Heart (tissue), 3 donors: ENCODE results near the gene TMOD3.

DNA sequence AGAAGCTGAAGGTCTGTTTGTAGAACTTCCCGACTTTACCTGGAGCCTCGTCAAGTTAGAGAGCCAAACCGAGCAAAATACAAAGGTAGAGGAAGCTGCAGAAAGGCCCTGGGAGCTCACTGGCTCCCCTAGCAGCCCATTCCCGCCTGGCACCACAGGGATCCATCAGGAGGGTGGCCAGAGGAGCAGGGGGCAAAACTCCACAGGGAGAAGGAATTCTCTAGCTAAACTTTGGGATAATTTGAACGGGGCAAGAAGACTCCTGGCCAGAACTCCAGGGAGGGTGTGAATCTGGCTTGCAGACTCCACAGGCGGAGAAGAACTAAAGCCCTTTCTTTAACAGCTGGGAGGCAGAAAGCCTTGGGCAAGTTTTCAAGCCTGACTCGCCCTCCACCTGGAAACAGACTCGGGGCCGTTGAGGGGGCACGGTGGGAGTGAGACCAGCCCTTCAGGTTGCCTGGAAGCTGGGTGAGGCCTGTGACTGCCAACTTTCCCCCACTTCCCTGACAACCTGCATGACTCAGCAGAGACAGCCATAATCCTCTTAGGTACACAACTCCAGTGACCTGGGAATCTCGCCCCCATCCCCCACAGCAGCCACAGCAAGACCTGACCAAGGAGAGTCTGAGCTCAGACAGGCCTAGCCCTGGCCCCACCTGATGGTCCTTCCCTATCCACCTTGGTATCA lies 28.5 kb downstream of the SLC27A2 start:
- RAMPAGE, long total RNA, 2 experiments, result no peak in any of the 2 experiments

DNA sequence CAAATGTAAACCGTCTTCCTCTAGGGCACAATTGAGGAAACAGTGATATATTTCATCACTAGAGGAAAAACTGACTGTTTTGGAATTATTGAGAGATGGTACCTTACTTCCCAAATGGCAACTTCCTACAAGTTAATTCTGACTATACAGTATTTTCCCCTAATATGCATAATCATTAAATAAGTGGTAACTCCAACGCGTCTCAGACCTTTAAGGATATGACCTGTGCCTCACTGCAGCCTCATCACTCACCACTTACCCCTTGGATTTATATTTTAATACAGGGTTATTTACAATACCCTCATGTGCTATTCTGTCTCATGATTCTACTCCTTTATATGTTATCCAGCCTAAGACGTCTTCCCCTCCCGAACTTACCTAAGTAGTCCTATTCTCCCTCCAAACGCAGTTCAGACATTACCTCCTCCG lies 13.3 kb downstream of the GABPB1 start:
- RAMPAGE, long total RNA, 2 experiments, result no peak in any of the 2 experiments

- RAMPAGE, long total RNA, 2 experiments, result no peak in any of the 2 experiments
Measured at GRCh38 chr15:50343899-50344538, 11.0 kb downstream of the GABPB1 start.

DNA sequence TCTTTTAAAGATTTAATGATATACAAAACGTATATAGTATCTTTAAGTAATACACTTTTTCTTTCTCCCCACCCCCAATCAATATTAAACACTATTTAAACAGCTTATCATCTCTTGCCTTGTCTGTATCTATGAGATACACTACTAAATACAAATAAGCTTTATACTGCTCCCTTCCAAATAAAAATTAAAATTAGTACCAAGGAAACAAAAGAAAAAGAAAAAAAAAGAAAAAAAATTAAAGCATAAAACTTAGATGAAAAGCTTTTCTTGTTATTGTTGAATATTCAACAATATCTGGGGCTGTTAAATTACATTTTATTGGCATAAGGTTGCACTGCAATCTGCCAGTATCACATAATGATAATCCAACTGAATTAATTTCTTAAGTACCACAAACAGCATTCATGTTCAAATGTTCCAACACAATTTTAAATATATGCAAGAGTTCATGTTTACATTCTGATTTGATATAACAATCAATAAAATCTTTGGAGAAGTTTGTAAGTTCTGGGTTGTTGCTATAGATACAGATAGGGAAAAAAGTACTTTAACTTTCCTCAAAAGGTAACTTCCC lies 13.9 kb upstream of the USP50 start:
- RAMPAGE, long total RNA, 2 experiments, result no peak in any of the 2 experiments

- RAMPAGE, long total RNA, 2 experiments, result no peak in any of the 2 experiments
Measured at GRCh38 chr15:51093505-51094568, 869 bp downstream of the TNFAIP8L3 start.

- RAMPAGE, long total RNA, 2 experiments, result no peak in any of the 2 experiments
Measured at GRCh38 chr15:51208315-51208746, 113.6 kb upstream of the TNFAIP8L3 start.

DNA sequence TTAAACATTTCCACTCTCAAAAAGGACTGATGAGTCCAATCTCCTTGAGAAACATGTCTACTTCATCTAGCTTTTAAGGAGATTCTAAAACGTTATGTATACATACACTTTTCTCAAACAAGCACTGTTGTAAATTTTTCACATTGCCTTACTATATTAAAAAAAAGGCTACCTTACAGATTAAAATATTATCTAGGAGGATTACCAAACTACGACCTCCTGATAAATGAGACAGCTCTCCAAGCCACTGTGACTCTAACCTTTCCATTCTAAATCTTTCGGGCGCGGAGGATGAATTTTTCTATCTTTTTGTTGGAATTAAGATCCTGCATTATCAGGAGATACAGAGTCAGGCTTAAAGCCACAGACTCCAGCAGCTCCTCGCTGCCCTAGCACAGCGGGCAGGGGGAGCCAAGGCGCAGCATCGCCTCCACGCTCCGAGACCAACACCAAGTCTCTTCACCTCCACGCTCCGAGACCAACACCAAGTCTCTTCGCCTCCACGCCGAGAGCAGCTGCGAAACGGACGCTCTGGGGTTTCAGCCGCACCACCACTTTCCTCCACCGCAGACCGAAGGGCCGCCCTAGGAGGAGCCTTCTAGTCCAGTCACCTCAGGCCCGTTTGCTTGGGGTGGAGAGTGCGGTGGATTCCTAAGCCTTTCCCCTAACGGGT lies 846 bp downstream of the DMXL2 start:
- RAMPAGE, long total RNA, 2 experiments, result no peak in any of the 2 experiments

DNA sequence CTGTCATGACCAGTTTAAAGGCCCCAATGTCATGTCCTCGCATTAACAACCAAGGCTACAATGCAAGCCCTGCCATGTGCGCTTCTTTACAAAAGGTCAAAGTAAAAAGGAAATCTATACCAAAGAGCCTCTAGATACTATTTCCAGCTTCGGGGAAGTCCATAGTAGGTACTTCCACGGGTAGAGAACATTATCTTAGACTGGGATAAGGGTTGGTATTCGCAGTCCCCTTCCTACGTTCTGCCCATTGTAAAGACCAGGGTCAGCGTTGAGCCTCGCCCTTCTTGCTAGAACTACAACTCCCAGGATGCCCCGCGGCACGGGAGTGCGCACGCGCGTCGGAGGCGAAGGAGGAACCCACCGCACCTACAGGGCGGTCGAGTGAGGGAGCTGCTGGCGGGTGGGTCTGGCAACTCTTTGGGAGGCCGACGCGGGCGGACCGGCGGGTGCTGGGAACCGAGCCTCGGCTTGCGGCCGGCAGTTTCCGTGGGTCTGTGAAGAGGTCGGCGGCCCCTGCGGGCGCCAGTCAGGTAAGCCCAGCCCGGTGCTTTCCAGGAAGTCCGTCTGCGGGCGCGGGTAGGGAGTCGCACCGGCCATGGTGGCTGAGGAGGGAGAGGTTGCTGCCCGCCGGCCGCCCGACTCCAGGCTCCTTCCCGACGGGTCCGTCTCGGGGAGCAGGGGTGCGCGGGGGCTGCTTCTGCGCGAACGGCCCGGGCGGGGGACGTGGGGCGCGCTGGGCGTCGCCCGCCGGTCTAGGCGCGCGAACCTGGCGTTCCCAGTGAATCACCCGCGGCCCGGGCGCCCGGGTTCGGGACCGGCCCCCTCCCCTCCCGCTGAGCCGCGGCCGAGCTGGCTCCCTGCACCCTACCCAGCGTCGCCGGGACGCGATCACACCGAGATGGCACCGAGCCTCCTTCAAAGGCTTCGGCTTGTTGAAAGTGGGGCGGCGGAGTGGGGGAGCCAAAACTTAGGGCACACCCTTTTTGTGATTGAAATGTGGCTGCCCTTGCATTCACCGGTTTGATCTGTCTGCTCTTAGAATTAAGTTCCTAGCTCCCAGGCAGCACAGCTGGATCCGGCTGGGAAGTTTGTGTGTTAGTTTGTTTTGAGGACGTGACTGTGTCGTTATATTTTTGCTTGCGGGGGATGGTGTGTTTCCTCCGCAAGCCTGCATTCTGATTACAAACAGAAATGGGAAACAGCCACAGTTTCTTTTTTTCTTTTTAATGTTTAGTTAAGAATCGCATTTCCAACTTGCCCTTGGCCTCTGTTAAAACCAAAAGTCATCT lies at the start of gene TMOD3:
Gene TMOD3 (plus strand): TSS at position 347 of the 1,289 bp plus-strand sequence.
- RAMPAGE, long total RNA, 2 experiments, result start-site peak on the plus strand in 2 of 2 experiments, centred at positions 364 to 378 of the sequence, 72 to 849 reads per replicate

- RAMPAGE, long total RNA, 2 experiments, result no peak in any of the 2 experiments
Measured at GRCh38 chr15:52254815-52255446, 40.7 kb downstream of the MYO5C start.

DNA sequence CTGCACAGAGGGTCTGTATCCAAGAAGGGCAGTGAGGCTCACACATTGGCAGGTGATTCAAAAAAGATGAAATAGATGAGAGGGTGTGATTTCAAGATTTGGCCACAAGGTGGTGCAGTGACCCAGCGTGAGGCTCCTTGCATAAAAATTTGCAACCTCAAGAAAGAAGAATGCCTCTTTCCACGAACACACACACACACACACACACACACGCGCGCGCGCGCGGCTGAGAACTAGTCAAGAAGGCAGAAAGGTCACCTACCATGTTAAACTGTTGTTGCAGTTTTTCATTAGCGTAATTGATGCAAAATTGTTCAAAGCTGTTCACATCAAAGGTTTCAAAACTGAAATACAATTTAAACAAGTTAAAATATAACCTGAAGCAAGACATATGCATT lies 39.2 kb downstream of the MYO5C start:
- RAMPAGE, long total RNA, 2 experiments, result no peak in any of the 2 experiments

DNA sequence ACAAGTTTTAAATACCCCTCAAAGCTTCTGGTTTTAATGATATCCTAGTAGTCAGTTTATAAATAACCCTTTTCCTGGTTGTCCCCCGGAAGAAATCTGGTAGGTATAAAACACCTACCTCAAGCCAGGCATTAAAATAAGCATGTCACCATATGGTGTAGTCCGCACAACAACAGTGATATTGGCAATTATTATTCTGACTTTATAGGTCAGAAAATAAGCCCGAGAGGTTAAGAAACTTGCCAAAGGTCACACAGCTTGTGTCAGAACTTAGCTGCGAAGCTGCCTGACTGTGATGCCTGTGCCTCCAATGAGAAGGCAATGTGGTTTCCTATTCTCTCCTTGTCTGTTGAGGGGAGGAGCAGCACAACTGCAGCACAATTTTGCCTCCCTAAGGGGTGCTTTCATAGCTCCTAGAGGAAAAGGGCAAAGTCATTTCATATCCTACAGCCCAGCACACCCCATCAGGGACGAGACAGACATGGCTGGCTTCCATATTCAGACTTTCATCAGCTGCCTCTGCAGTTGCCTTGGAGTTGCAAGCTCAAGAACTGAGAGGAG lies 38.7 kb downstream of the MYO5C start:
- RAMPAGE, long total RNA, 2 experiments, result no peak in any of the 2 experiments

- RAMPAGE, long total RNA, 2 experiments, result no peak in any of the 2 experiments
Measured at GRCh38 chr15:52529106-52529582, 464 bp upstream of the MYO5A start.

GRCh38 chr15:52651793-52652458 lies 27.3 kb downstream of the ATOSA start:
- RAMPAGE, long total RNA, 2 experiments, result no peak in any of the 2 experiments

GRCh38 chr15:52683257-52683974 lies 4.2 kb upstream of the ATOSA start:
- RAMPAGE, long total RNA, 2 experiments, result no peak in any of the 2 experiments

DNA sequence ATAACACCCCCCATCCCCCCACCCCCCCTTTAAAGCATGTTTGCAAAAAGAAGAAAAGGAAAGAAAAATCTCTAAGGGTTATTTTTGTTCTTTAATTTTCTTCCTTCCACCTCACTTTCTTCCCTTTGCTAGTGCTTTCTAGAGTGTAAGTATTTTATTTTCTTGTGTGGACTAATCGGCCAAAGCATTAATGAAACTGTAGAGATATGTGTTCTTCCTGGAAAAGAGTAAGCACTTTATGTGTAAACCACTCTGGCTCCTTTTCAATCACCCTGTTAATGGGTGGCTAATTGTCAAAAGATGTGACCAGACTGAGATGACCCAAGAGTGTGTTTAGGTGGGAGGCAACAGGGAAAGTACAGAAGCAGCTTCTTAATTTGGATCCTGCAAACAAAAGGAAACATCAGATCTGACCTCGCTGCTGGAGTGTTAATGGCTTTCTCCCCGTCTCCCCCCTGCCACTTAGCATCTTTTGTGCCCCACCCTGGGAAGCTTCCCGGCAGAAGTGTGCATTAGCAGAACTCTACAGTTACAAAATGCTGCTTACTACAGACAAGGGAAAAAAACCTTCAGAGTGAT lies 311.3 kb downstream of the WDR72 start:
- RAMPAGE, long total RNA, 2 experiments, result no peak in any of the 2 experiments

- RAMPAGE, long total RNA, 2 experiments, result no peak in any of the 2 experiments
Measured at GRCh38 chr15:54277722-54278292, 299.6 kb downstream of the UNC13C start.

- RAMPAGE, long total RNA, 2 experiments, result no peak in any of the 2 experiments
Measured at GRCh38 chr15:54583681-54584220, 605.5 kb downstream of the UNC13C start.

DNA sequence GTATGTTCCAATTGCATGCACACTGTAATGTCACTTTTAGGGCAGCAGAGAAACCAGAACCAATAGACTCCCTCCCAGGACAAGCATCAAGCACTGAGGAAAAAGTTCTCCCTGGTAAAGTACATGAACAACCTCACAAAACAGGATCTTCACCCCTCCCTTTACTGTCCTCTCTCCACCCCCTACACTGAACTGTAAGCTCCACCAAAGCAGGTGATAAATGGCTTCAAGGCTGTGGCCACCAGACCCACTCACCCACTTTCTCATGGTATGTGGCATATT lies 70.5 kb downstream of the RSL24D1 start:
- RAMPAGE, long total RNA, 2 experiments, result no peak in any of the 2 experiments

GRCh38 chr15:55196118-55196802 lies 481 bp downstream of the RSL24D1 start:
- RAMPAGE, long total RNA, 2 experiments, result no peak in any of the 2 experiments

- RAMPAGE, long total RNA, 2 experiments, result no peak in any of the 2 experiments
Measured at GRCh38 chr15:55250936-55251560, 38.6 kb downstream of the RAB27A start.